ENCODE results near the gene IFT46.

DNA sequence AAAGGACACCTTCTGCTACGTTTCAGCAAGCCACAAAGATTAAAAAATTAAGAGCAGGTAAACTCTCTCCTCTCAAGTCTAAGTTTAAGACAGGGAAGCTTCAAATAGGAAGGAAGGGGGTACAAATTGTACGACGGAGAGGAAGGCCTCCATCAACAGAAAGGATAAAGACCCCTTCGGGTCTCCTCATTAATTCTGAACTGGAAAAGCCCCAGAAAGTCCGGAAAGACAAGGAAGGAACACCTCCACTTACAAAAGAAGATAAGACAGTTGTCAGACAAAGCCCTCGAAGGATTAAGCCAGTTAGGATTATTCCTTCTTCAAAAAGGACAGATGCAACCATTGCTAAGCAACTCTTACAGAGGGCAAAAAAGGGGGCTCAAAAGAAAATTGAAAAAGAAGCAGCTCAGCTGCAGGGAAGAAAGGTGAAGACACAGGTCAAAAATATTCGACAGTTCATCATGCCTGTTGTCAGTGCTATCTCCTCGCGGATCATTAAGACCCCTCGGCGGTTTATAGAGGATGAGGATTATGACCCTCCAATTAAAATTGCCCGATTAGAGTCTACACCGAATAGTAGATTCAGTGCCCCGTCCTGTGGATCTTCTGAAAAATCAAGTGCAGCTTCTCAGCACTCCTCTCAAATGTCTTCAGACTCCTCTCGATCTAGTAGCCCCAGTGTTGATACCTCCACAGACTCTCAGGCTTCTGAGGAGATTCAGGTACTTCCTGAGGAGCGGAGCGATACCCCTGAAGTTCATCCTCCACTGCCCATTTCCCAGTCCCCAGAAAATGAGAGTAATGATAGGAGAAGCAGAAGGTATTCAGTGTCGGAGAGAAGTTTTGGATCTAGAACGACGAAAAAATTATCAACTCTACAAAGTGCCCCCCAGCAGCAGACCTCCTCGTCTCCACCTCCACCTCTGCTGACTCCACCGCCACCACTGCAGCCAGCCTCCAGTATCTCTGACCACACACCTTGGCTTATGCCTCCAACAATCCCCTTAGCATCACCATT lies 35.9 kb downstream of the KMT2A start:
- PRO-cap: no peak

DNA sequence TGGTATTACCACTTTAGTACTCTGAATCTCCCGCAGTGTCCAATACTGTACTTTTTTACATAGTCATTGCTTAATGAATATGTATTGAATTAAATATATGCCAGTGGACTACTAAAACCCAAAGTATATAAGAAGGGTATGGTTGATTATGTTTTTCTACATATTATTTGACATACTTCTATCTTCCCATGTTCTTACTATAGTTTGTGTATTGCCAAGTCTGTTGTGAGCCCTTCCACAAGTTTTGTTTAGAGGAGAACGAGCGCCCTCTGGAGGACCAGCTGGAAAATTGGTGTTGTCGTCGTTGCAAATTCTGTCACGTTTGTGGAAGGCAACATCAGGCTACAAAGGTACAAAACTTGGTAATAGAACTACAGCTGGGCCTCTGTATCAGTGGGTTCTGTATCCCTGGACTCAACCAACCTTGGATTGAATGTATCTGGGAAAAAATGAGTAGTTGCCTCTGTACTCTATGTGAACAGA lies 38.8 kb upstream of the TTC36 start:
- PRO-cap: no peak

GRCh38 chr11:118500811-118501181 lies 26.5 kb upstream of the TTC36 start:
- PRO-cap: no peak

GRCh38 chr11:118524867-118526073 lies 2.0 kb upstream of the TTC36 start:
- PRO-cap: no peak

DNA sequence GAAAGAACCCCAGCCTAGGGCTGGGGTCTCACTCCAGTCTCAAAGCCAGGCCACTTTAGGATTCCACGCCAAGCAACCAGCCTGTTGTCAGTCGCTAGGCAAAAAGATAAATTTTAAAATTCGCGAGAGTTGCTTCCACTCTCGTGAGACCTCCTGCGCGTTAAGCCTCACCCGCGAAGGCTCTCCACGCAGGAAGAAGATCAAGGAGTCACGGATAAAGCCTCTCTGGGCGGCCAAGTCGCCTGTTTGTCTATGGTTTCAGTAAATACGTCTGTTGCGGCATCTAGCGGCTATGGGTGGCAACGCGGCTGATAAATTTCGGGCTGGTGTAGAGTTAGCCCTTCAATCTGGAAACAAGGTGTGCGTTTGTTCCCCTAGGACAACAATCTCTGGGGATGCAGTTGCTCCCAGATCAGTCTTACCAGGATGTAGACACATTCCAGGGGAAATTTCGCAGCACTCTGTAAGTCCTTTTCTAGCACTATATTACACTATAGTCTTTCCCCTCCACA lies at the start of gene IFT46:
Gene IFT46, minus strand, starts transcription at position 108 of the 512 bp plus-strand sequence.
- PRO-cap: unidirectional peak, minus-strand start at position 202 of the sequence

- PRO-cap: no peak
These were observed 15.7 kb downstream of the ARCN1 start for GRCh38 chr11:118587838-118588405.

DNA sequence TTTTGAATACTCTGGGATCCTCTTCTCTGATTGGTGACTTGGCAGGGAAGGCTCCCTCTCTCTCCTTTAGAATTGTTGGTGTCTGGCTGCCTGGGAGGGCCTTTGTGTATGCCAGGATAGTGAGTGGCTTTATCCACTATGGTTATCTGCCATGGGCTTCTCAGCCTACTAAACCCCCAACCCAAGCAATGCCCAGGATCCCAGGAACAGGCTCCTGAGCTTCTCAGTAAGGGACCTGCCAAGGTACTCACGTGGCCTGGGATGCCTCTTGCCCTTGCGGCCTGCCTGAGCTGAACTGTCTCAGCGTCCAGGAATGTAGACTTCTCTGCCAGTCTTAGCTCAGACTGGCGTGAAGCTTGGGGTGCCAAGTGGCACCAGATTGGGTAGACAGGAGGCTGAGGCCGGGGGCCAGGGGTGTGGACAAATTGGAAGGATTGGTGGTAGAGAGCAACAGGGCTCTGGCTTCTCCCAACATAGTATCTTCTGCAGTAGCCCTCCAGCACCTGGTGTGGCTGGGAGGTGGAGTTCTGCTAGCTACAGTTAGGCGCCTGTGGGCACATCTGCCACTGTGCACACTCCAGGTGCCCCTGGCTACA lies 15.5 kb downstream of the PHLDB1 start:
- PRO-cap: no peak

GRCh38 chr11:118628349-118628700 lies 20.9 kb downstream of the PHLDB1 start:
- PRO-cap: no peak

DNA sequence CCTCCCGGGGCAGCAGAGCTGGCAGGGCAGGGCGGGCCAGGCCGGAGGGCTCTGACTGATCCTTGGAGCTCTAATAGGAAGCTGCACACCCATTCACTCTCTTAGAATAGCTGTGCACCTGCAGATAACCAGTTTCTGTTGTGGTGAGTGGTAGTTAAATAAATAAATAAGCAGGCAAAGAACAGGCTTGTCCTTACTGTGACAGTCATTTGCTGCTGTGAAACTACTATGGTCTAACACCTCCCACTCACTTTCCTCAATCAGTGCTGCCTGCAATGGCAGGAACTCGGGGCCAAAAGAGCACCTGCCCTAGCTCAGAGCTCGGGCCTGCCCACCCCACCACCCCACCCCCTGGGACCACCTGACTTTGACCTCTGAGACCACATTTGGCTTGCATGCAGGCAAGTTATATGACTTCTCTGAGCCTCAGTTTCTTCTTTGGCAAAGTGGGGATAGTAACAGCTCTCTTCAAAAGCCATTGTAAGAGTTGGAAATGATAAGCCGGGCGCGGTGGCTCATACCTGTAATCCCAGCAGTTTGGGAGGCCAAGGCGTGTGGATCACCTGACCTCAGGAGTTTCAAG lies 16.4 kb upstream of the TREH start:
- PRO-cap: no peak

DNA sequence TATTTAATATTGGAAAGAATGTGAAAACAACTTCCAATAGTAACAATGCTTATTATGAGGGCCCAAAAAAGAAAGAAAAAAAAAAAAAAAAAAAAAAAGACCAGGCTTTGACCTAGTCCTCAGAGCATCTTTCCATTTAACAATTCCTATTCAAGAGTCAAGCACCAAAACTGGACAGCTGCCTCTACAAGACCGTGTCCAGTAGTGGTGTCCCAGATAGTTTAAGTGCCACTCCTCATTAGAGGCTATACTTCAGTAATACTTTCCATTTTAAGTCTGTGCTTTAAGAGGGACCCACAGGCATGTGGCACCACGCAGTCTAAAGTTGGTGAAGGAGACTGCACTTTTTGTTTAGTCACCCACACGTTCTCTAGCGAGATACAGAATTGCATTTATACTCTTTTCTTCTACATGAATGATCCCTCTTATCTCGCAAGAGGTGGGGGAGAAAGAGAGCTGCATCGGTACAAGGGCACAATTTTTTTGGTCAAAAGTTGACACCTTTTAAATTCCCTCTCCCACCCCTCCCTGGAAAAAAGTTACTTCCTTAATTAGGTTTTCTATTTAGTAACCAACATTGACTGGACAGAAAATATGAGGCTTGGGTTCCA lies 41.6 kb downstream of the DDX6 start:
- PRO-cap: no peak

DNA sequence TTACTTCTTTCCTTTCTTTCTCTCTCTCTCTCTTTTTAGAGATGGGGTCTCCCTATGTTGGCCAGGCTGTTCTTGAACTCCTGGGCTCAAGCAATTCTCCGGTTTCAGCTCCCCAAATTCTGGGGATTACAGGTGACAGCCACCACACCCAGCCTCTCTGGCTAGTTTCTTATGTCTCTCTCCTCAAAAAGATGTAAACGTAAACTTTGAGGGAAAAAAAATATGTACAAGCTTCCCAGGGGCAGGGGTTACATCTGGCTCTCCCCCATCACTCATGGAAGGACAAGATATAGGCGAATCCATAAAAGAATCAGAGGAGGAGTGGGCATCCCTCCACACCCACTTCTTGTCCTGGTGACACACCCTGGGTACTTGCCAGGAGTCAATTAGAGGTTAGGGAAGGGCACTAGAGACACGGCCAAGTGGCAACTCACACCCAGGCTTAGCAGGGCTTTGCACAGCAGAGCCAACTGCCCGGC lies 19.0 kb downstream of the BCL9L start:
- PRO-cap: no peak

DNA sequence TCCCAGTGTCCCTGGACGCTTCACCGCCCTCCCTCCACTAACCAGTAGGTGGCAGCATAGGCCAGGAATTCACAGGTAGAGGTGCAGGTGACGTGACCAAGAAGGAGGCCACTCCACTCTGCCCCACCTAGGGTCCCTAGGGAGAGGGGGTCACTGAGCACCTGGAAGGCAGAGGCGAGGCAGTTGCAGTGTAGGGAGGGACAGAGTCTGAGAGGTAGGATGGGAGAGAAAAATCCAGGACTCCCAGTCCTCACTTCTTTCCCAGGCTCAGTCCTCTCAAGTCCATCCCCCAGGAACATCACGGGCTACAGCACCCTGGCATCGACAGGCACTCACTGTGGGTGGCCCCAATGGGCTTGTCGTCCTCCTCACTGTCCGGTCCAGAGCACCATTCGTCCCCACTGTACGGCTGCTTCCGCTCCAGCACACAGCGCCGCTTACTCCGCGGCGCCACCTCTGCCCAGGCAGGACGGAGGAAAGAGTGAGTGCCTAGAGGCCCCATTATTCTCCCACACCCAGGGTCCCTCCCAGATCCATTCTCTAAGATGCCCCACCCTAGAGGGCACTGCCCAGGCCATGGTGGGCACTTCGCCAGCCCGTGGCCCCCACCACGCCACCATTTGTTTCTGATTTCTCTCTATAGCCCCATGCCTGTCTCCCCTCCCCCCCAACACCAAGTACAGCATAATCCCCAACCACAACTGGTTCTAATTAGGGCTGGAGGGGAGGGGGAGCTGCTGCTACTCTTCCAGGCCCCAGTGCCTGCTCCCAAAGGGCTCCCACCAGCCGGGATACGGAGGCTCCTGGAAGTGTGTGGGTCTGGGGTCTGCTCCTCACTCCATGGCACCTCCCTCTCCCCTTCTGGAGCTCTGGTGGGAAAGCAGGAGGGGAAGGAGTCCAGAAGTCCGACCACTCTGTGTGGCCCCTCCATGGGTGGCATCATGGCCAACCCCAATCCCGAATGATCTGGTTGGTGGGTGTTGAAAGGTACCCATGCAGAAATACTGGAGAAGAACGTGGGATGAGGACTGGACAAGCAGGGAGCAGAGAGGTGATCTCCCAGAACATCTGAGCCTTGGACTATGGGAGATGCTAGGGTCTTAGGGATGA lies 18.2 kb downstream of the BCL9L start:
- PRO-cap: no peak

DNA sequence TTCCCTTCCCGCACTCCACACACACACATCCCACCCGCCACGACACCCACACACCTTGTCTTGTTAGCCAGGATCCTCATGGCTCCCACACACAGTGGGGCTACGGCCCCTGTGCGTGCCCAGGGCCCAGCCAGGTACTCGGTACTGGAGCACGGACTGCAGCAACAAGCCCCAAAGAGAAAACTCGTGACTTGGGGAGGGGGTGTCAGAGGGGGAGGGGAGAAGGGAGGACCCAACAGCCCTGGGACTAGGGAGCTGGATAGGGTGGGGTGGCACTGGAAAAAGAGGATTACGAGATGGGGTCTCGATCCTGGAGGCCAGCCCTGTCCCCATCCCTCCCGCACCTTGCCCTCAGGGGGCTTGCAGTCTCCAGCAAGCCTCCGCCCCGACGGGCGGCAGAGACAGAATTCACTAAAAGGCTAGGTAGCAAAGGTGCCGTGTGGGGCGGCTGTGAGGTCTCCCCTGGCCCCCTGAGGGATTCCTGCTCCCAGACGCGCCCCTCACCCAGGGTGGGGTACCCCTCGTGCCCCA lies 15.8 kb downstream of the BCL9L start:
- PRO-cap: no peak

DNA sequence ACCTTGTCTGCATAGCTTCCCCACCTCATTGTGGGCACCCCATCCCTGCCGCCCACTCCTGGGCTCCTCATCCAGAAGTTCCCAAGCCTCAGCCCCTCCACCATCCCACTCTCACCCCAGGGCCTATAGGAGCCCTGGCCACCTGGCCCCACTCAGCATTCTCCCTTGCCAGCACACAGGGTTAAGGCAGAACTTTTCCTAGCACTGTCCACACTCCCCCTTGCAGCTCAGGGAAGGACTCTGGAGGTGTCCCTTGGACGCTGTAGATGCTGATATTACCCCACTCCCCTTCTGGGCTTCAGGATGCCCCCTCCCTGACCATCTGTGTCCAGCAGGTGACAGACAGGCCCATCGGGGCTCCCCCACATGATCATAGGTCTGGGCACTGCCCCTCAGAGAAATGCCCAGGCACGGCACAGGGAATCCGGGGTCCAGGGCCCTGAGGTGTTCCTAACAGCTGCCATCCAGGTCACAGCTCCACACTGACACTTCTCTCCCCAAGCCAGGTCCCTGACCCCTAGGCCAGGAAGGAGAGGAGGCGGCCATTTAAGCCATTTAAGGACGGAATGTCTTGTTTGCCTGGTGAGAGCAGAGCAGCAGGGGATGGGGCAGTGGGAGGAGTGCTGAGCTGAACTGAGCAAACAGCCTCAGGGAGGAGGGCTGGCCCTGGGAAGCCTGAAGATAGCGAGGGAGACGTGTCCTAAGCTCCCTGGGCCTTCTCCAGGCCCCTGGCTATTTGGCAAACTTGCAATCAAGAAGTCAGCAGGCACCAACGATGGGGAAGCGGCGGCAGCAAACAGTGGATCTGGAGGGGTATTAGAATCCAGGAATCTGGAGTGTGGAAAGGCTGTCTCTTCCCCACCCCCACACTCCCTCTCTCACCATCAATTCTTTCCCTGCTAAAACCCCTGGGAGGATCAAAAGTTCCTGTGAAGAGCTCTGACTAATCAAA lies 9.1 kb downstream of the BCL9L start:
- PRO-cap: no peak

- PRO-cap: no peak
These were observed 2.8 kb downstream of the RPS25 start for GRCh38 chr11:119015105-119015943.

- PRO-cap: no peak
These were observed 449 bp downstream of the TRAPPC4 start for GRCh38 chr11:119018913-119019517.

GRCh38 chr11:119029760-119030091 lies 11.2 kb downstream of the TRAPPC4 start:
- PRO-cap: no peak

- PRO-cap: no peak
These were observed 11.6 kb downstream of the HYOU1 start for GRCh38 chr11:119045350-119045865.

DNA sequence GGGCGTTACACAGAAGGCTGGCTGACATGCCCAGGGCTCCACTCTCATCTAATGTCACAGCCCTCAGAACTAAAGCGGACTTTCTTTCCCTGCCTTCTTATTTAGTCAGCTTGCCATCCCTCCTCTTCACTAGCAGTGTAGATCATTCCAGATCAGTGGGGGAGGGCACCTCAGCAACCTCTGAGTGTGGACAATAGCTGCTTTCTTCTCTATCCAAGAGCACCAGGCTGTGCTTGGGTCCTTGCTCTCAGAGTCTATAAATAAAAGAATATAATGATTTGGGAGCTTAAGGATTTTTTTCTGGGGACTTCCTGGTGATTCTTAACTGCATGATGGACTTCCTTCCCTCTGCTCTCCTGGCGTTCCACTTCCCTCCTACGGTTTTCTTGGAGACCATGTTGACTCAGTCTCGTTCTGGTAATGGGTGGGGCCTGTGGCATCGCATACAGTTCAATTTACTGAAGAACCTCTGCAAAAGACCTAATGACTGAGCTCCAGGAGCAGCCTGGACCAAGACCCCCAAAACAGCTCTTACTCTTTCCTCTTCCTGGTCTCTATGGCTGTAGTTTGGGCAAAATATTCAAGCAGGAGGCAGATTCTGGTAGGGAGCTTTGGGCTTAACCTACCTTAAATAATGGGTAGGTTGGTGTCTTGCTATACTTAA lies 2.9 kb upstream of the HMBS start:
- PRO-cap: no peak

GRCh38 chr11:119241622-119242181 lies 35.6 kb downstream of the CBL start:
- PRO-cap: no peak

Measured in colonic mucosa (tissue), 1 donor.